ENCODE results near the genes ZMAT2, PCDHAC2 and PCDHB12.

DNA sequence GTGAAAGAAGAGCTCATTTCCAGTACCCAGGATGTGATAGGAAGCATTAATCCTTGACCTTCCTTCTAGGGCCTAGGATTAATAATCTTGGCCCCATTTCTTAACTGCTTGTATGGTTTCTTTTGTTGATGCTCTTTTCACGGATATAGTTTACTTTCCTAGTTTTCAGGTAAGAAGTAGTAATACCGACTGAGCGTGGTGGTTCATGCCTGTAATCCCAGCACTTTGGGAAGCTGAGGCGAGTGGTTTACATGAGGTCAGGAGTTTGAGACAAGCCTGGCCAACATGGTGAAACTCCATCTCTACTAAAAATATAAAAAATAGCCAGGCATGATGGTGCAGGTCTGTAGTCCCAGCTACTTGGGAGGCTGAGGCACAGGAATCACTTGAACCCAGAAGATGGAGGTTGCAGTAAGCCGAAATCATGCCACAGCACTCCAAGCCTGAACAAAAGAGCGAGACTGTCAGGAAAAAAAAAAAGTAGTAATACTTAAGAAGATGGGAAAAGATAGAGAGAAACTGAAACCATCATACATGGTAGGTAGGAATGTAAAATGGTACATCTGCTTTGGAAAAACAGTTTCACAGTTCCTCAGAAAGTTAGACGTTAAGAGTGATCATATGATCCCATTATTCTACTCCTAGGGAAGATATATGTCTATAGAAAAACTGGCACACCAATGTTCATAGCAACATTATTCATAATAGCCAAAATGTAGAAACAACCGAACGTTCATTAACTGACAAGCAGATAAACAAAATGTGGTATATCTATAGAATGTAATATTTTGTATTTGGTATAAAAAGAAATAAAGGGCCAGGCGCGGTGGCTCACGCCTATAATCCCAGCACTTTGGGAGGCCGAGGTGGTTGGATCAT is 16.1 kb upstream of the EIF4EBP3 start:
- PRO-cap: no peak

GRCh38 chr5:140565647-140566060 is 1.0 kb downstream of the SLC35A4 start:
- PRO-cap: unidirectional peak, minus-strand start at chr5:140565797

DNA sequence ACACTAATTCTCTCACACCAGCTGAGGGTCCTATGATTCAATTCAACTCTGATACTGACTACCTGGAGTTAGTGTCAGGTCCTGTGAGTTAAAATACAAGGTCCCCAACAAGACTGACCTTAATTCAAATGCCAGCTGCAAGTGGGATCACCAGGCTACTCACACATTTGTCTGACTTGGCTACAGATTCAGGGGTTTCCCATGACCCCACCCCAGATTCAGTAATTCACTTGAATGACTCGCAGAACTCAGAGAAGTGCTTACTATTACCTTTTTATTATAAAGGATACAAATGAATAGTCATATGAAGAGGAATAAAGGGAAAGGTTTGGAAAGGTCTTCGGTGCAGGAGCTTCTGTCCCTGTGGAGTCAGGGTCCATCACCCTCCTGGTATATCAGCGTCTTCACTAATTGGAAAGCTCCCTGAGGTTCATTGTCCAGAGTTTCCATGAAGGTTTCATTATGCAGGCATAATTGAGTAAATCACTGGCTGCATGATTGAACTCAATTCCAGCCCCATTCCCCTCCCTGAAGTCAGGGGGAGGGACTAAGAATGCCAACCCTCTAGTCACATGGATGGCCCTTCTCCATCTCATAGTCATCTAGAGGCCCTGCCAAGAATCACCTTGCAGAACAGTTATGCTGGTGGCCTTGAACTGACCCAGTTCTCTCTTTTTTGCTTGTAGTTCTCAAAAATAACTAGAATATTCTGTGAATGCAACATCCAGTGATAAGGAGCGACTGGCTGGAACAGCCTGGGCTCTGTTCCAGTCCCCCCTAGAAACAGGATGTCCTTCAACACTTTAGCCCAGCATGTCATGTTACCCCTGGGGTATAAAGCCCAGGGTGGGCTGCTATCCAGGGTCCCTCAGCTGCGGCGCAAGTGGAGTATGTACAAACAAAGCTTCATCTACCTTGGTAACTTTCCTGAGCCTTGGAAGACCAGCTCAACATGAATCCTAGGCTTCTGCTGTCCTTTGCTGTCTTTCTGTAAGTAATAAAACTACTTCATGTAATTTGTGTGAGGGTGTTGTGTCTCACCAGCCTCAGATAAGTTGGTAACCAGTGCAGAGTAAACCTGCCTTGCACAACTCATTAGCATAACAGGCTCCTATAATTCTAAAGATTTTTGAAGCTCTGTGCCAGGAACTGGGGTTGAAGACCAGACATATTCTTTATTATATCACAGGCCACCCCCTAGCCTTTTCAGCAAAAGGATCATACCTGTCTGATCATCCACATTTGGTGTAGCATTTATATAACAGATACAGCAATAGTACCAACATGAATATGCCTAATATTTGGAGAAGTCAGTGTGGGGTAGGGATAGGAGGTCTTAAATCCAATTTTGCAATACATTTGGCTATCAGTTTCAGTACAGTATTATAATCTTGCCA is 31.8 kb downstream of the SLC35A4 start:
- PRO-cap: no peak

DNA sequence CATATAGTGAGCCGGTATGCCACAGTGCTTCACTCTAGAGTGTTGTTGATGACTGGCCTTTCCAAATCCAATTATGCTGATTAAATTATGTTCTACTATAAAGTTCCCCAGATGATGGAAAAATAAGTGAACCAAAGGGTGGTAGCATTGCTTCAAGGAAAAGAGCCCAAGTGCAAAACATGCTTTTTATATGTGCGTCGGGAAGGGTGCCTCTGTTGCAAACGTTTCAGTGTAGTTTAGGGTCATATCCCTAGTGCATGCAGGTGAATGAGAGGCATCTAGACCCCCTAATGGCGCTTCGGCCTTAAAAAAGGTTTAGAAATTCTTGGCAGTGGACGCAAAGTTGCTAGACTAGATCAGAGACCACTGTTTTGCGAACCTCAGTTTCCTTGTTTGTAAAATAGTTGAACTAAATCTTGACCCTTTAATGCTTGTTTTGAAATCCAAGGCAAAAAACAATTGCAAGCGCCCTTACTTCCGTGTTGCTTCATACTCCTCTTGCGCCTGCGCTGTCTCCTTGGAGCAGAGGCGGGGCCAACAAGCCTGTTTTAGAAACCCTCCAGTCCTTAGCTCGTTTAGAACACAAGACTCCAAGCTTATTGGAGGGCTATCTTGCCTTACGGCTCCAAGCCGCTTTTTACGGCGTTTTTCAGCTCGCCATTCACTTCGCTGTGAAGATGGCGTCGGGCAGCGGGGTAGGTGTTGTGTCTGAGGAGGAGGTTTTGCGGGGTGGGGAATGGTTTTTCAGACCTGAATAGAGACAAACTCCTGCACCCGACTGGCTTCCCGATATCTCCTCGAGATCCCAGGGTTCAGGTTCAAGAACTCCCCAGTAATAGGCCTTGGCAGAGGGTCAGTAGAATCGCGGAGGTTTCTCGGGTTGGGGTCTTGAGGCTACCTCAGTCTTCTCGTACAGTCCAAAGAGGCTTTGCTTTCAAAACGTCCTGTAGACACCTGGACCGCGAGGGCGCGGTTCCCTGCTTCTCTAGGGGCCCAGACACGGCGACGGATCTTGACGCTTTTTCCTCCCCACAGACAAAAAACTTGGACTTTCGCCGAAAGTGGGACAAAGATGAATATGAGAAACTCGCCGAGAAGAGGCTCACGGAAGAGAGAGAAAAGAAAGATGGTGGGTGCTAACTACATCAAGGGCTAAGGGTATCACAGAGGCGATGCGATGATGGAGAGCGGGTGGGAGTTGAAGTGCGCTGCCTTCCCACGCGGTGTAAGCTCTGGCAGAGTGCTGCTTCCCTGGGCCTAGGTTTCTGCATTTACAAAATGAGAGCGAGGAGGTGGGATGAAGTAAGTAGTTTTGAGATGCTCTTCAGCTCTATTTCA is at the start of gene ZMAT2:
Gene ZMAT2 (plus strand): TSS at position 664 of the 1,338 bp plus-strand sequence.
- PRO-cap: unidirectional peak, plus-strand start at position 664 of the sequence

DNA sequence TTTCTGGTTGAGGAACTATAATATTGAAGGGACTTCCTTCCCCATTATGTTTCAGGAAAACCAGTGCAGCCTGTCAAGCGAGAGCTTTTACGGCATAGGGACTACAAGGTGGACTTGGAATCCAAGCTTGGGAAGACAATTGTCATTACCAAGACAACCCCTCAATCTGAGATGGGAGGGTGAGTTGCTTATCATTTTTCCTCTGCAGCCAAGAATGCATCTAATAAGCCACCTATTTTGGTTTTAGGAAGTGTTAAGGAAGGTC is 1.6 kb downstream of the ZMAT2 start:
- PRO-cap: no peak

- PRO-cap: no peak
Observed at GRCh38 chr5:140965862-140966890, at the start of gene PCDHAC2. PCDHAC2 (plus strand) TSS chr5:140966476.

DNA sequence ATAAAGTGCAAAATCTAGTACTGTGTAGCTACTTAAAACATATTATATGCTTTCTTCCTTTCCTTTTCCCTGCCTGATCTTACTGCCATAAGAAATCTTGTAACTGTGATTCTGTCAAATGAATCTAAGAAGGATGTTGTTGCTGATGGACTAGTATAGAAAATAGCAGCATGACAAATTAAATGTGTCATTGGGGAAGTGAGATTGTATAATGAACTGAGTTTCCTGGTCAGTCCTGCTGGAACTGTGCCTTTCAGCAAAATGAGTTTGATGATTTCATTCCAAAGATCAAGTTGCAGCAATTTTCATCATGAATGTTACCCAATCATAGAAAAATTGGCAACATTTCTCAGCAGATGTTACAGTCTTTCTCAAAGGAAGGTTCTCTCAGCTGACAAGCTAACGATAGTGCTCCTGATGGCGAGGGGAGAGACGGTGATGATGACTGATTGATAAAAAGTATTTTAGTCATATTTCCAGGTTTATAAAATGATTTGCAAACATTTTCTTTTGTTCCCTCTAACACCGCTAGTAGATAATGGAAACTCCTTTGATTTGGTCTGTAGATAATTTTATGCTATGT is 10.7 kb downstream of the PCDHAC2 start:
- PRO-cap: no peak

DNA sequence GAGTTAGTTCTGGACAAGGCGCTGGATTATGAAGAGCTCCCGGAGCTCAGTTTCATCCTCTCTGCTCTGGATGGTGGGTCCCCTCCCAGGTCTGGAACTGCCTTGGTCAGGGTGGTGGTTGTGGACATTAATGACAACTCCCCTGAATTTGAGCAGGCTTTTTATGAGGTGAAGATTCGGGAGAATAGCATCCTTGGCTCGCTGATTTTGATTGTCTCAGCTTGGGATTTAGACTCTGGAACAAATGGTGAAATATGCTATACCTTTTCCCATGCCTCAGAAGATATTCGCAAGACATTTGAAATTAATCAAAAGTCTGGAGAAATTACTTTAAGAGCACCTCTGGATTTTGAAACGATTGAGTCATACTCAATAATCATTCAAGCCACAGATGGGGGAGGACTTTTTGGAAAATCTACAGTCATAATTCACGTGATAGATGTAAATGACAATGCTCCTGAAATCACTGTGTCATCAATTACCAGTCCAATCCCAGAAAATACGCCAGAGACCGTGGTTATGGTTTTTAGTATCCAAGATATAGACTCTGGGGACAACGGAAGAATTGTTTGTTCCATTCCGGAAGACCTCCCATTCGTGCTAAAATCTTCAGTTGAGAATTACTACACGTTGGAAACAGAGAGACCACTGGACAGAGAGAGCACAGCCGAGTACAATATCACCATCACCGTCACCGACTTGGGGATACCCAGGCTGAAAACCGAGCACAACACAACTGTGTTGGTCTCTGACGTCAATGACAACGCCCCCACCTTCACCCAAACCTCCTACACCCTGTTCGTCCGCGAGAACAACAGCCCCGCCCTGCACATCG is 1.1 kb downstream of the PCDHB11 start:
- PRO-cap: no peak

GRCh38 chr5:141208575-141208936 is at the start of gene PCDHB12:
PCDHB12 (plus strand) TSS chr5:141208719.
- PRO-cap: no peak

- PRO-cap: no peak
Observed at GRCh38 chr5:141234094-141234707, 11.0 kb upstream of the PCDHB15 start.

GRCh38 chr5:141318676-141319373 is 1.8 kb downstream of the TAF7 start:
- PRO-cap: no peak

DNA sequence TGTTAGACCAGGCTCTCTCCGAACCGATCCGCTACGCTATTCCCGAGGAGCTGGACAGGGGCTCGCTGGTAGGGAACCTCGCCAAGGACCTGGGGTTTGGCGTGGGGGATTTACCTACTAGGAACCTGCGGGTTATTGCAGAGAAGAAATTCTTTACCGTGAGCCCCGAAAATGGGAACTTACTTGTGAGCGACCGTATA is 323 bp downstream of the PCDHGB3 start:
- PRO-cap: no peak

DNA sequence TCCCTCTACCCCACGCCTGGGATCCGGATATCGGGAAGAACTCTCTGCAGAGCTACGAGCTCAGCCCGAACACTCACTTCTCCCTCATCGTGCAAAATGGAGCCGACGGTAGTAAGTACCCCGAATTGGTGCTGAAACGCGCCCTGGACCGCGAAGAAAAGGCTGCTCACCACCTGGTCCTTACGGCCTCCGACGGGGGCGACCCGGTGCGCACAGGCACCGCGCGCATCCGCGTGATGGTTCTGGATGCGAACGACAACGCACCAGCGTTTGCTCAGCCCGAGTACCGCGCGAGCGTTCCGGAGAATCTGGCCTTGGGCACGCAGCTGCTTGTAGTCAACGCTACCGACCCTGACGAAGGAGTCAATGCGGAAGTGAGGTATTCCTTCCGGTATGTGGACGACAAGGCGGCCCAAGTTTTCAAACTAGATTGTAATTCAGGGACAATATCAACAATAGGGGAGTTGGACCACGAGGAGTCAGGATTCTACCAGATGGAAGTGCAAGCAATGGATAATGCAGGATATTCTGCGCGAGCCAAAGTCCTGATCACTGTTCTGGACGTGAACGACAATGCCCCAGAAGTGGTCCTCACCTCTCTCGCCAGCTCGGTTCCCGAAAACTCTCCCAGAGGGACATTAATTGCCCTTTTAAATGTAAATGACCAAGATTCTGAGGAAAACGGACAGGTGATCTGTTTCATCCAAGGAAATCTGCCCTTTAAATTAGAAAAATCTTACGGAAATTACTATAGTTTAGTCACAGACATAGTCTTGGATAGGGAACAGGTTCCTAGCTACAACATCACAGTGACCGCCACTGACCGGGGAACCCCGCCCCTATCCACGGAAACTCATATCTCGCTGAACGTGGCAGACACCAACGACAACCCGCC is 1.2 kb downstream of the PCDHGA12 start:
- PRO-cap: unidirectional peak, minus-strand start at position 310 of the sequence

- PRO-cap: no peak
Observed at GRCh38 chr5:141505358-141505557, 16.4 kb downstream of the PCDHGC5 start.

DNA sequence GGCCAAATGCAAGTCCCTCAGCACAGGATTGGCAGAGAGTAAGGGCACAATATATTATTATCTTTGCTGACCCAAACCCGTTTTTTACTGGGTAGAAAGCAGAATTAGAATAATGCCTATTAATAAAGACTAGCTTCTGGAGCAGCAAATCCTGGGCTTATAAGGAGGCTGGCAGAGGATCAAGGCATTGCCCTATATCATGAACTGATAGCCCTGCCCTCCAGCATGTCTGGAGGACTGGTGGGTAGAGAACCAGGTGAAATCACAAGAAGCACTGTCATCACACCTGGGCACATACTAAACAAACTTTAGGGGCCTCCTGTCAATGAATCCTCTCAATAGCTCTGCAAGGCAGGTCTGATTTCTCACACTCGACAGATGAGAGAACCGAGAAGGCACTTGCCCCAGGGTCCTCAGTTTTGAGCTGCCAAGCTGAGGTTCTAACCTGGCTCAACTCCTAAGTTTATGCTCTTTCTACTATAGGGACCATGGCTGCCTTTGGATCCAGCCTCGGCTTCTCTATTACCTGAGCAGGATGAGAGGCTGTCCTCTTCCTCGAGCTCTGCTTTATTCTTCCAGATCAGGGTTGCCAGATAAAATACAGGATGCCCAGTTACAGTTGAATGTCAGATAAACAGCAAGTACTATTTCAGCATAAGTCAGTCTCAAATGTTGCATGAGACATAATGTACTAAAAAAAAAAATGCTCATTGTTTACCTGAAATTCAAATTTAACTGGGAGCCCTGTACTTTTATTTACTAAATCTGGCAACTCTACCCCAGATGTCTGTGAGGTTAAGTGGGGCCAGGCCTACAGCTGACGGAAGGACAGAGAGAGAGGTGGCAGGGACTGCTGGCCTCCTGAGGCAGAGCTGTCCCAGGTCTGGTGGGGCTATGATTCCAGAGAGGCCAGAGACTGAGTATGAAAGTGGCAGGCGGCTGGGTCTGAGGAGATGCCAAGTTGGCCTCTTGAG is 18.0 kb downstream of the PCDHGC5 start:
- PRO-cap: no peak

- PRO-cap: unidirectional peak, minus-strand start at chr5:141509165
Observed at GRCh38 chr5:141508325-141509548, 19.9 kb downstream of the PCDHGC5 start.

DNA sequence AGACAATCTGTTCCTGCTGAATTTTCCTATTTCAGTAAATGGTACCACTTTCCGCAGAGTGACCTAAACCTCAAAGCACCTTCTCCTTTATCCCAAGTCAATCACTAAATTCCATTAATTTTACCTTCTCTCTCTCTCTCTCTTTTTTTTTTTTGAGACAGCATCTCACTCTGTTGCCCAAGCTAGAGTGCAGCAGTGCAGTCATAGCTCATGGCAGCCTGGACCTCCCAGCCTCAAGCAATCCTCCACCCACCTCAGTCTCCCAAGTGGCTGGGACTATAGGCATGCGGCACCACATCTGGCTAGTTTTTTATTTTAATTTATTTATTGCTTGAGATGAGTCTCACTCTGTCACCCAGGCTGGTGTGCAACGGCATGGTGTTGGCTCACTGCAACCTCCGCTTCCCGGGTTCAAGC is 42.3 kb downstream of the PCDHGC5 start:
- PRO-cap: no peak

- PRO-cap: no peak
Observed at GRCh38 chr5:141557569-141558850, 60.8 kb downstream of the DIAPH1 start.

DNA sequence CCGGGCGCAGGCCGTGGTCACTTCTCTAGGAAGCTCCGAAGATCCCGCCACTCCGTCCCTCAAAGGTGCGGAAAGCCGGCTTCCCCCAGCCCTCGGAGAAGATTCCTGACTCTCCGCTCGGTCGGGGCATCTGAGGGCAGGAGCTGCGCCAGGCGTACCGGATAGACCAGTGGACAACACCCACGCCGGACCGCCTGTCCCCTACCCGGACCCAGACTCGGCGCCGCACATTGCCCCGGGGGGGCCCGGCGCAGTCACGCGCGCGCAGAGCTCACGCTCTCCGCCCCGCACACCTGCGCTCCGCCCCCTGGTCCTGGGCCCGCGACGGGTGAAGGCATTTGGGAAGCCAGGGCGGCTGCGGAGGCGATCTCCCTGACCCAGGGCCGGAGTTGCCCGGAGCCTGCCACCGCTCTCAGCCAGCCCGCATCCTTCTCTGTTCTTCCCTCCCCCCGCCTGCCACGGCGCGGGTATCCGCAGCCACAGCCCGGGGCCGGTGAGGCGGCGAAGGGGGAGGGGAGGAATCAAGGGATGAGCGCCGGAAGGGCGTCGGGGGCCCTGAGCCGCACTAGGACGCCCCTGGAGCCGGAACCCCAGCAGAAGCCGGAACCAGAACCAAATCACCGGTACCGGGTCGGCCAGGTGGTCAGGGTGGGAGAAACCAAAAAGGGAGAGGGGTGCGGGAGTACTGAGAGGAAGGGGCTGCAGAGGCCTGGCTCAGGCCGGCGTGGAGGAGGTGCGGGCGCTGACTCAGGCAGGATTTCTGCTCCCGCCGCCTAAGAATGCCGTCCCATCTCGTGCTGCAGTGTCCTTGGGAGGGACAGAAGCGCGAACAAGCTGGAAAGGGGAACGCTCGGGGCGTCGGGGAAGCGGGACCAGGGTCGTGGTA is 565 bp downstream of the RELL2 start:
- PRO-cap: bidirectional peak, plus-strand start at position 337 of the sequence, minus-strand start at position 202 of the sequence; bidirectional peak, plus-strand start at position 704 of the sequence, minus-strand start at position 435 of the sequence

GRCh38 chr5:141638005-141638474 is 1.2 kb downstream of the RELL2 start:
- PRO-cap: no peak